ENCODE measurements around a stretch of chr6.

GRCh38 chr6:153282543-153282939 is 151.5 kb upstream of the RGS17 start:
- PRO-cap = unidirectional peak, minus-strand start at chr6:153282759

- PRO-cap = bidirectional peak, plus-strand start at chr6:154245688, minus-strand start at chr6:154245485
These were observed 111.0 kb downstream of the IPCEF1 start for GRCh38 chr6:154245331-154246291.

- PRO-cap = bidirectional peak, plus-strand start at chr6:154249948, minus-strand start at chr6:154249872
These were observed 106.9 kb downstream of the IPCEF1 start for GRCh38 chr6:154249767-154250067.

DNA sequence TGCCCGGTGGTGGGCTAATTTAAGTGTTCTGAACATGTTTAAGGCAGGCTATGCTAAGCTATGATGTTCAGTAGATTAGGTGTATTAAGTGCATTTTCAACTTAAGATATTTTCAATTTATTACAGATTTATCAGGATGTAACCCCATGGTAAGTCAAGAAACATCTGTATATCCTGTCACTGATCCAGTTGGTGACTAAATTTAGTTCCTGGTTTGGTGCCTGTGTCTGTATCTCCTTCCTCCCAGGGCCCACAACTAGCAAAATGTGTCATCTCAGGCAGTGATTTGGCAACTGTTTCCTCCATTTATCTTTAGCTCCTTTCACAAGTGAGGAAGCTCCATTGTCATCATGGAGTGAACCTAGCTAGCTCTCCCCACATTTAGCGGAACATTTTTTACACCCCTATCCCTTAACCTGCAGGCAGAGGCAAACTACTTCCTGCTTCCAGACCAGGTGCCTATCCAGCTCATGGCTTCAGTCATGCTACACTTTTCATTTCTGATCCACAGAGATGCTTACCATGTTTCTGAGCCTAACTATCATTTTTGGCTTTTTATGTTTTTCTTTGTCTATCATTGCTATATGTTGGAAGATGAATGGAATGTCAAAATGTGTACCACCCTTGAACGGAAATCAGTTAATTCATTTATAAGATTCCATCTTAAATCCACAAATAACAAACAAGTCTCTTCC is 99.5 kb downstream of the IPCEF1 start:
- PRO-cap = no peak

DNA sequence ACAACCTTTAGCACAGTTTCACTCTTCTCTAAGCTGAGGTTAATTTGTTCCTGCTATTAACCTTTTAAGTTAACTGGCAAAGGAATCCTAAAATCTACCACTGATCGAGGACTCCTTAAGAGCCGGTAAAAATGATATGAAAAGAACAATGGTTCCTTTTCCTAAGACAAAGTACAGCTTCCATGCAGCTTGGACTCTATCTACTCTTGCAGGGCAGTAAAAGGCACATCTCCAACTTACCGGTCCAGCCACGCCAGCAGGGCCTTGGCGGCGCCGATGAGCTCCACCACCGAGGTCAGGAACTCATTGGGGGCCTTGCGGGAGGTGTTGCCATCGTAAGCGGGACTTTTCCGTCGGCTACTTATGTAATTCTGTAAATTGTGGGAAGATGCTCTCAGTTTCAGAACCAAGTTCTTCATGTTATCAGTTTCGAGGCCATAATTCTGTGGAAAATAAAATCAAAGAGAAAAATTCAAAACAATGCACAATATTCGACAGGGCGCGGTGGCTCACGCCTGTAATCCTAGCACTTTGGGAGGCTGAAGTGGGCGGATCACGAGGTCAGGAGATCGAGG is 68.5 kb downstream of the CNKSR3 start:
- PRO-cap = no peak

DNA sequence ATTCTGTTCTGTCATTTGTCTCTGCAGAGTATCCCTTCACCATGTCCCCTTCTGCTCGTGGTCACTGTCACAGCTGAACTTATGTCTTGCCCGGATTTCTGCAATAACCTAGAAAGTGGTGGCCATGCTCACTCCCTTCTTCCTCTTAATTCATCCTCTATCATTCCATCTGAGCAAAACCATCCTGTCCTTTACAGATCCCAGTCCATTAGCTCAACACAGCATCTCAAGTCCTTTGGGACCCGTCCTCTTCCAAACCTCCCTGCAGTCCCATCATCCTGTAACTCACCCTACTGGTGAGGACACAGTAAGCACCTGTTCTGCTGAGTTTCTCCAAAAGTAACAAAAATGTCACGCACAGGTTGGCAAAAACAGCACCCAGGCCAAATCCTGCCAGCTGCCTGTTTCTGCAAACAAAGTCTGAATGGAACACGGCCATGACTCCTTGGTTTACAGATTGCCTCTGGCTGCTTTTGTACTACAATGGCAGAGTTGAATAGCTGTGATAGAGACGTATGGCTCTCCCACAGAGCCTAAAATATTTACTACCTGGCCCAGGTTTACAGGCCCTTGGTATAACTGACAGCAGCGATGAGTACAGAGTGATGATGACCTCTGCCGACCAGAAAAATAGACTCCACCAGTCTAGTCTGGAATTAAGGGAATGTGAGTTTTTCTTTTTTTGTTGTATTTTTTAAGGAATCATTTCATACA is 52.7 kb downstream of the CNKSR3 start:
- PRO-cap = no peak

GRCh38 chr6:154509298-154509715 is 1.2 kb downstream of the CNKSR3 start:
- PRO-cap = no peak

DNA sequence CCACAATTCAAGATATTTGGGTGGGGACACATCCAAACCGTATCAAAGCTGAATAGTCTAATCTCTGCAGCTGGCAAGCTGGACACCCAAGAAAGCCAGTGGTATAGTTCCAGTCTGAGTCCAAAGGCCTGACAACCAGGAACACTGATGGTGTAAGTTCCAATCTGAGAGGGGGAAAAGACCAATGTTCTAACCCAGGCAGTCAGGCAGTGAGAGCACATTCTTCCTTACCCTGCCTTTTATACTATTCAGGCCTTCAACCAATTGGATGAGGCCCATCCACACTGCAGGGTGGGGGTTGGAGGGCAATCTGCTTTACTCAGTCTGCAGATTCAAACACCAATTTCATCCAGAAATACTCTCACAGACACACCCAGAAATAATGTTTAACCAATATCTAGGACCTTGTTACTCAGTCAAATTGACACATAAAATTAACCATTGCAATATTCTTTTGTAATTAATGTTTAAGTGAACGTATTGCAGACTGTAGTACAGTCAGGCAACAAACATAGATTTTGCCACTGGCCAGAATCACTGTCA is 18.1 kb upstream of the CNKSR3 start:
- PRO-cap = no peak

GRCh38 chr6:154619262-154619697 is 108.8 kb upstream of the CNKSR3 start:
- PRO-cap = no peak

- PRO-cap = no peak
These were observed 49.1 kb upstream of the SCAF8 start for GRCh38 chr6:154684035-154684518.

- PRO-cap = no peak
These were observed 120.5 kb upstream of the TIAM2 start for GRCh38 chr6:154874372-154875164.

- PRO-cap = no peak
These were observed 18.4 kb downstream of the TIAM2 start for GRCh38 chr6:155013527-155013945.

- PRO-cap = no peak
These were observed 90.5 kb downstream of the TIAM2 start for GRCh38 chr6:155085347-155086226.

GRCh38 chr6:155313961-155314384 is 311 bp downstream of the TFB1M start:
- PRO-cap = bidirectional peak, plus-strand start at chr6:155314260, minus-strand start at chr6:155314027

DNA sequence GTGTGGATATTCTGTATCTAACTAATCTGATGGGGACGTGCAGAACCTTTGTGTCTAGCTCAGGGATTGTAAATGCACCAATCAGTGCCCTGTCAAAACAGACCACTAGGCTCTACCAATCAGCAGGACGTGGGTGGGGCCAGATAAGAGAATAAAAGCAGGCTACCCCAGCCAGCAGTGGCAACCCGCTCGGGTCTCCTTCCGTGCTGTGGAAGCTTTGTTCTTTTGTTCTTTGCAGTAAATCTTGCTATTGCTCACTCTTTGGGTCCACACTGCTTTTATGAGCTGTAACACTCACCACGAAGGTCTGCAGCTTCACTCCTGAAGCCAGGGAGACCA is 49.6 kb upstream of the TFB1M start:
- PRO-cap = unidirectional peak, plus-strand start at position 183 of the sequence

DNA sequence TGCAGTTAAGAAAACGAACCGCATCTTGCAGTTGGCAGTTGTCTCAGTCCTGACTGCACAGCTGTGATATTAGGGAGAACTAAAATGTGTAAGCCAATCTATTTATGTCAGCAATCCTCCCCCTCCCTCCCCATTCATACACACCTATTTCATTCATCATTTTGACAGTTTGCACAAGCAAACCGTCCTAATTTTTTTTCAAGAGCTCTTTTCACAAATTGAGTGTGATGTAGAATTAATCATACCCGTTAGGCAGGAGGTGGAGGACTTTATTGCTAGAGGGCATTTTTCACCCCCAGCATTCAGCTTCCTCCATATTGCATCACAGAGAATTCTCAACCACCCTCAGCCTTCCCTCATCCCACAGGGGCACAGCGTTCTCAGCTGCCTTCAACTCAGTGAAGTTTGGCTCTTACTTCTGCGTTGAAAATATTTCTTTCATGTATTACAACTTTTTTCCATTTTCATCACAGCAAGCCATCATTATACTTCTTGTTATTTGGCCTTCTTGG is 37.5 kb downstream of the NOX3 start:
- PRO-cap = bidirectional peak, plus-strand start outside the sequence, minus-strand start at position 400 of the sequence

GRCh38 chr6:156687626-156688019 is 89.6 kb upstream of the ARID1B start:
- PRO-cap = no peak

GRCh38 chr6:156775033-156775562 is 2.1 kb upstream of the ARID1B start:
- PRO-cap = no peak

DNA sequence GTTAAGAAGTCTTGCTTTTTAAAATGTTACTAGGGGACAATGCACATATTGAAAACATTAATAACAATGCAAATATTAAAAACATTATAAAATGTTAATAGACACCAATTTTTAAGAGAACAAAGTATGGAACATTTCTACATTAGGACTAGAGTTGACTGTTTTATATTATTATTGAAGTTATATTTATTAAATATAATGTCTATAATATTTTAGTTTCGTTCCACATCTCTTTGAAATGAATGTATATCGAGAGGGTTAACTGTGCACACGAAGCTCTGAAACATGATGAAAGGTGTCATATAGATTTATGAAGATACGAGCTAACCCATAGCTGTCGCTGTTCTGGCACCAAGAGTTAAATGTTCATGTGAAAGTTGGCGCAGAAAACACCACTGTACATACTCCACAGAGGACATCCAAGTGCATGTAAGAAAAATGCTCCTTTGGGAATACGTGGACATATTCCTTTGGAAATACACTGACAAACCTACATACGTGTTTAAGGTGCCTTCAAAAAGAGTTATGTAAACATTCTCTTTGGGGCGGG is 892 bp upstream of the ARID1B start:
- PRO-cap = unidirectional peak, plus-strand start at position 361 of the sequence

DNA sequence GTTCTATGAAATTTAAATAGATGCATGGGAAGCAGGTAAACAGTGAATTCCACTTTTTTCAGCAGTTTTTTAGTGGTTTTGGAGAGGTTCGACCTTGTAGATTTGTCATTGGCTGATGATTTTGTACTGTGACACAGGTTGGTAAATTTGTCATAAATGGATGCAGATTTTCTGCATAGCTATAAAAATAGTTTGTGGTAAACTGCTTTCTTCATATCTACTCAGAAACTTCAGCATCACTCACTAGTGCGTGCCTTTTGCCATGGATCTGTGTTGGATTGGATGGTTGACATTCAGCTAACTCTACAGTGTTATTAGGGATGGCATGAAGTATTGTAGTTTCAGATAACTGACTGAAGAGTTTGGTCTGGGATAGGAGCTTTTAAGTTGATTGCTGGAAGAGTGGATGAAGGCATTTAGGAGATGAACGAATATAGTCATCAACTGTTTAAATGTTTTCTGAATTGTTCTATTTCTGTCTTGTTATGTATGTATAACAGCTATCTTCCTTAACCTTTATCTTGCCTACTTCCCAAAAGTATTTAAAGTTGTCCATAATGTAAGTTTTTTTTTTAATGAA is 160.2 kb downstream of the ARID1B start:
- PRO-cap = no peak

Measured in colic lymph node (tissue), 1 donor.